Measurements from ENCODE around the genes GAS1 and SPIN1.

- PRO-cap: no peak
These were observed 231.5 kb upstream of the TUT7 start for GRCh38 chr9:86585641-86586268.

DNA sequence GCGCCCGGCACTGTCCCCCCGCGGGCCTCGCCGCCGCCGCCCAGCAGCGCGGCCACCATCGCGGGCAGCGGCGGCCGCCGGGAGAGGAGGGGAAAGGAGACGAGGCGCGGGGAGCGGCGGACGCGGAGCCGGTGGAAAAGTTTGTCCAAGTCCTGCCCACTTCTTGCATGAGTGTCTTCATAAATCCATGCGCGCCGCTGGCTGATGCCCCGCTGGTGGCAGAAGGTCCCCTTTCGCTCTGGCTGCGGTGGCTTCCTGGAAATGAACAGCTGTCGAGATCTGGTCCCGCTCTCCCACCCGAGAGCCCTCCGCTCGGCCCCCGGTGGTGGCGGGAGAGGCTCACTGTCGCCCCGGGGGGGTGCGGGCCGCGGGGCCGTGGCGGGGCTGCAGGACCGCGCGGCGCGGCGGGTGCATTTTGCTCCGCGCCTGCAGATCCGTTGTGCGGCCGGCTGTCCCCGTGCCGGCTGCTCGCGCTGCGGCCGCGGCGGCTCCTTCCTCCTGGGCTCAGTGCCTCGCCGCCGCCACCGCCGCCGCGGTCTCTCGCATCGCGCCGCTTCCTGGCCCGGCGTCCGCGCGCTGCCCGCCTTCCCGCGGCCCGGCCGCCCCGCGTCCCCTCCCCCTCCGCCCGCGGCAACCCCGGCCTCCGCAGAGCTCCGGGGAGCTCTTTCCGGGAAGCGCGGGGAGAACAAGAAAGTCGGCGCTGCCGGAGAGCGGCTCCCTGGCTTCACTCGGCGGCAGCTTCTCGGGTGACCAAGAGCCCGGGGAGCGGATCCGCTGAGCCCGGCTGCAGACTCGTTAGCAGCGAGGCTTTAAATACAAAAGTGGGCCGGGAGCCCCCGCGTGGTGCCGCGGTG is at the start of gene GAS1:
Gene GAS1 (minus strand): TSS at position 786 of the 854 bp plus-strand sequence.
- PRO-cap: no peak

DNA sequence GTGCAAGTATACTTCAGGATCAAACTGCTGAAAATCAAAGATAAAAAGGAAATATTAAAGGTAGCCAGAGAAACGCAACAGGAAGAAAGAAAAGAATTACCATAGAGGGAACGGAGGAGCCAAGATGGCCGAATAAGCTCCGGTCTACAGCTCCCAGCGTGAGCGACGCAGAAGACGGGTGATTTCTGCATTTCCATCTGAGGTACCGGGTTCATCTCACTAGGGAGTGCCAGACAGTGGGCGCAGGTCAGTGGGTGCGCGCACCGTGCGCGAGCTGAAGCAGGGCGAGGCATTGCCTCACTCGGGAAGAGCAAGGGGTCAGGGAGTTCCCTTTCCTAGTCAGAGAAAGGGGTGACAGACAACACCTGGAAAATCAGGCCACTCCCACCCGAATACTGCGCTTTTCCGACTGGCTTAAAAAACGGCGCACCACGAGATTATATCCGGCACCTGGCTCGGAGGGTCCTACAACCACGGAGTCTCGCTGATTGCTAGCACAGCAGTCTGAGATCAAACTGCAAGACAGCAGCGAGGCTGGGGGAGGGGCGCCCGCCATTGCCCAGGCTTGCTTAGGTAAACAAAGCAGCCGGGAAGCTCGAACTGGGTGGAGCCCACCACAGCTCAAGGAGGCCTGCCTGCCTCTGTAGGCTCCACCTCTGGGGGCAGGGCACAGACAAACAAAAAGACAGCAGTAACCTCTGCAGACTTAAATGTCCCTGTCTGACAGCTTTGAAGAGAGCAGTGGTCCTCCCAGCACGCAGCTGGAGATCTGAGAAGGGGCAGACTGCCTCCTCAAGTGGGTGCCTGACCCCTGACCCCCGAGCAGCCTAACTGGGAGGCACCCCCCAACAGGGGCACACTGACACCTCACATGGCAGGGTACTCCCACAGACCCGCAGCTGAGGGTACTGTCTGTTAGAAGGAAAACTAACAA is 94.7 kb upstream of the GAS1 start:
- PRO-cap: no peak

DNA sequence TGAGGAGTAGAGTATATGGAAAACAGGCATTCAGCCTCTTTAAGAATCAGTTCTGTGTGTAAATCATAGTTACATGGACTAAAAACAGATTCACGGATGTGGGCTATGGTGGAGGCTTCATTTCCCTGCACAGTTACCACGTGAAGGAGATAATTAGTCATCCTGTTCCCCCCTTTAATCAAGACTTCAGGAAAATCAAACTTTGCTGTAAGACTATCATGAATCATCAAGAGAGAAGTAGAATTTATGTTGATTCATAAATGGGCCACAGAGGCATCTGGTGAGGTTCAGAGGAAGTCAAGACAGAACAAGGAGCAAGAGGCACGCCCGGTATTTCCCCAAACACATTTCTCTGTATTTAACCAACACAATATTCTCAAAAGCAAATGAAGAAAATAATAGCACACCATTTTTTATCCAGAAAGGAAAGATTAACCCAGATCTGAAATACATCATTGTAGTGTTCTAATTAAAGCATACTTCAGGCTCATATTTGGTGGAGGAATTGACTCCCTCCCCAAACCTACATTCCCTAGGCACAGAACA is 175.7 kb upstream of the GAS1 start:
- PRO-cap: no peak

DNA sequence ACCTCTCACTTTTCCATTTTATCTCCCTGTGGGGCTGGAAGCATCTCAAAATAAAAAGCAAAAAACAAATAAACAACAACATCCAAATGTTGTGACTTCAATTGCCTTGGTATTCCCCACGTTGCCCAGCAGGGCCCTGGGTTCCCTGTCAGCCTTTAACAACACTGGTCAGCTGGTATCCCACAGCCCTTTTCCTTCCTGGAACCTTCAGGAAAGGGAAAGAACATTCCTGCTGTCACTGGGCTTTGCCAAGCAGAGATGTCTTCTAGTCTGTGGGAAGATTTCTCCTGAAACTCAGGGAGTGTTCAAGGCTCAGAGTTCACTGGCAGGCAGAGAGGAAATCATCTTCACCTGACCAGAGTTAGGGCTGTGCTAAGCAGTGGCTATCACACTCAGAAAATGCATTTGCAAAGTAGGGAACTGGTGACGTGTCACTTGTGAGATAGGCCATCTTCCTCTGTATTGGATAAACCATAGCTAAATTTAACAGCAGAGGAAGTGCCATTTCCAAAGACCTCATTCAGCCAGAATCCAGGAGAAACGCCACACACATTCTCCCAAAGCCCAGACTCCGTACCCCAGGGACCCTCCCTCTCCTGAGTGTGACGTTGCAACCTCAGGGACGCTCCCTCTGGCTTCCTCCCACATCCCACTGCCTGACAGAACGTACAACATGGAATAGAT is 274.1 kb upstream of the DAPK1 start:
- PRO-cap: no peak

DNA sequence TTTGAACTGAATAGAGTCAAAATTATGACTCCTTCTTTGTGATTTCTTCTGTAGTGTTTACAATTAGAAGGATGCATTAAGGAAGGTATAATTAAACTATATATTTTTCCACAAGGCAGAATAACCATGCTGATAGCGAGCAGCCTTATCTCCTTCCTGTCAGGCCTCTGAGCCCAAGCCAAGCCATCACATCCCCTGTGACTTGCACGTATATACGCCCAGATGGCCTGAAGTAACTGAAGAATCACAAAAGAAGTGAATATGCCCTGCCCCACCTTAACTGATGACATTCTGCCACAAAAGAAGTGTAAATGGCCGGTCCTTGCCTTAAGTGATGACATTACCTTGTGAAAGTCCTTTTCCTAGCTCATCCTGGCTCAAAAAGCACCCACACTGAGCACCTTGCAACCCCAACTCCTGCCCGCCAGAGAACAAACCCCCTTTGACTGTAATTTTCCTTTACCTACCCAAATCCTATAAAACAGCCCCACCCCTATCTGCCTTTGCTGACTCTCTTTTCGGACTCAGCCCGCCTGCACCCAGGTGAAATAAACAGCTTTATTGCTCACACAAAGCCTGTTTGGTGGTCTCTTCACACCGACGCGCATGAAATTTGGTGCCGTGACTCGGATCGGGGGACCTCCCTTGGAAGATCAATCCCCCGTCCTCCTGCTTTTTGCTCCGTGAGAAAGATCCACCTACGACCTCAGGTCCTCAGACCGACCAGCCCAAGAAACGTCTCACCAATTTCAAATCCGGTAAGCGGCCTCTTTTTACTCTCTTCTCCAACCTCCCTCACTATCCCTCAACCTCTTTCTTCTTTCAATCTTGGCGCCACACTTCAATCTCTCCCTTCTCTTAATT is 86.9 kb upstream of the DAPK1 start:
- PRO-cap: no peak

DNA sequence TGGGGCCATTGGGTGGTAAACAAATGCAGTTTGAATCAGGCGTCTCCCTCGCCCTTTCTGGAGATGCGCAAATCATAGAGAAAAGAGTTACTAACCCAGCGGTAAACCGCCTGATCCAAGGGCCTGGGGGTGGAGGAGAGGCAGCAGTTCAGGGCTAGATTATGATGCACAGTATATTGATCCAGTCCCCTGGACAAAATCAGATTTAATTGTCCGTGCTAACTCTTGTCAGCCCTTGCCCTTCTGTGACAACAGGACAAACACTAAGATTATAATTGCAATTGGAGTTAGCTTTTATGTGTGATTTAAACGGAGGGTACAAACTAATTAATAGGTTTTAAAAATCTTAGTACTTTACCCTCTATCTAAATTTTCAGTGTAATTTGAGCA is 1.5 kb downstream of the DAPK1 start:
- PRO-cap: no peak

GRCh38 chr9:87500326-87501183 is 2.9 kb downstream of the DAPK1 start:
- PRO-cap: no peak

- PRO-cap: no peak
These were observed 21.0 kb downstream of the DAPK1 start for GRCh38 chr9:87518603-87519194.

- PRO-cap: no peak
These were observed 97.9 kb downstream of the DAPK1 start for GRCh38 chr9:87595617-87595934.

GRCh38 chr9:87800620-87800859 is 74.6 kb downstream of the CTSL start:
- PRO-cap: unidirectional peak, plus-strand start at chr9:87800700

- PRO-cap: no peak
These were observed 21.5 kb upstream of the ENSG00000283205 start for GRCh38 chr9:87934510-87934837.

DNA sequence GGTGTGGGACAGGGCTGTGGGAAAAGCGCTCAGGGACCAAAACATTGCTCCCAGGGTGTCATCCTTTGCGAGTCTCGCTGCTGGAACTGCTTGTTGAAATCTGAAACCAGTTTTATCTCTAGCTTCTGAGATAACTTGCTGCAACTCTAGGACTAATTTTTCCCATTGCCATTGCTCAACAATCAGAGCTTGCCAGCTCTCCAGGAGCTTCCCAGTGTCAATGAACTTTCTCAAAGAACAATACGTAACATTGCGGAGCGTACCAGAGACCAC is 48.0 kb downstream of the SPATA31C2 start:
- PRO-cap: no peak

- PRO-cap: bidirectional peak, plus-strand start at chr9:88388452, minus-strand start at chr9:88388227
These were observed at the start of gene SPIN1 for GRCh38 chr9:88388157-88388527. SPIN1 (plus strand) TSS chr9:88388444.

DNA sequence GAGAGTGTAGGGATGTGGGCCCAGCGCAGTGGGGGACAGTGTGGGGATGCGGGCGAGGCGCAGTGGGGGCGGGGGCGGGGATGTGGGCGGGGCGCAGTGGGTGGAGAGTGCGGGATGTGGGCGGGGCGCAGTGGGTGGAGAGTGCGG is 218 bp upstream of the NXNL2 start:
- PRO-cap: no peak

DNA sequence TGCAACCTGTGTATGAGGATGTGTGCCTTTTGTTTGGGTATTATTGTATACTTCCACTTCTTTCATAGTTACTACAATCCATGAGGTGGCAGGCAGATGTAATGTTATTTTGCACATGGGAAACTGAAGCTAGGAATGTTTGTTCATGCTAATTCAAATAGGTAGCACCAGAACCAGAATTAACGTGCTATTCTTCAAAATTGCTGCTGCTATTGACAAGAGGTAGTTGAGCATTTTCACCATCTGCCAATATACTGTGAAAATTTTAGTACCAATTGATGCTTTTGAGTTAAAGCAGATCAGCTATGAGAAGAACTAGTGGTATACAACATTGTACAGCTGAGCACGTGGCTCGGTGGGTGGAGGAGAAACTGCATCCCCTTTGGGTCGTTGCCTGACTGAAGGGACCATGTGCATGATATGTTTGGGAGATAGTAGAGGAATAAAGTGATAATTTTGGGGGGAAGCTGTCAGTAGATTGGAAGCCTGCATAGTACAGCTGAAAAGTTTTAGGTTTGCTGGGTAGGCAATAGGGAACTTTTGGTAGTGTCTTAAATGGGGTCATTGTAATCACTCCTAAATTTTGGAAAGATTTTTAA is 4.2 kb downstream of the SECISBP2 start:
- PRO-cap: no peak

- PRO-cap: no peak
These were observed 69.2 kb downstream of the SECISBP2 start for GRCh38 chr9:89387338-89387961.

DNA sequence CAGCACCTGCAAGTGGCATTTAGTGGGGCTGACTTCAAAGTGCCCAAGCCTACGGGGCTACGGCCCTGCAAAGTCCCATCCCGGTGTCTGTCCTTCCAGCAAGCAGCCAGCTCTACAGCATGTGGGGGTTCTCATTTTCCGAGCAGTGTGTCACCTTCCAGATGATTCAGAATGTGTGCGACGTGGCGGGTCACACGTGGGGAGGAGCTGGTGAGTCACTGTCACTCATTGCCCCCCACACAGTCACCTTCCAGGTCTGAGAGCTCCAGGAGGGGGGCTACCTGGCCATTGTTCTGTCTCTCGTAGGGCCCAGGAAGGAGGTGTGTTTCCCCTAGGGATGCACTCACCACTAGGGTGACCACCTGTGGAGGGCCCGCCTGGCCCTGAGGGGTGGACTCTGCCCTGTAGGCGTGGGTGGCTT is 70.3 kb downstream of the SEMA4D start:
- PRO-cap: no peak

DNA sequence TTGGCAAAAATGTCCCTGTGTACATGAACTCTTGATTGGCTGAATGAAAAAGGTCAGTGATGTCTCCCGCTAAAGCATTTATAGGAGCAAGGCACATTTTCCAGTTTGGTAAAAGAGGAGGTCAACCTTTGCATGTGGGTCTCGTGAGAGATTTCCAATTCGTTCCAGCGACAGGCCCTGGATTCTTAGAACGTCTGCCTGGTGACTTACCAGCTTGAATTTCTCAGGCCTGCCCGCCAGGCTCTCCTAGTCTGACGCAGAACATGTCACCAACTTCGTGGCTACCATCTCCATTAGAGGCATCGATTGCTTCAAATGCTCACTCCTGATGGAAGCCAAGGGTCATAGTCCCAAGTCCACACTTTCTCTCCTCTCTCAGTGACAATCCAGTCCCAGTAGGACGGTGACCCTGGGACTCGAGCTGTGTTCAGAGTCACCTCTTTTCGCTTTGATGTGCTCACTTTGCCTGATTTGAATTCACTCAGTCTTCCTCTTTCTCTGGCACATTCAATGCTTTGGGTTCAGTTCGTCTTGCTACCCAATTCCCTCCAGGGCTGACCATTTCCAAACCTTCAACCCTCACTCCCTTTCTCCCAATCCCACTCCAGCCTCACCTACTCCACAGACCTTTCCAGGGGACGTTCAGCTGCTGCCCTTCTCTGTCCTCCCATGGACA is 94.8 kb downstream of the GADD45G start:
- PRO-cap: no peak

DNA sequence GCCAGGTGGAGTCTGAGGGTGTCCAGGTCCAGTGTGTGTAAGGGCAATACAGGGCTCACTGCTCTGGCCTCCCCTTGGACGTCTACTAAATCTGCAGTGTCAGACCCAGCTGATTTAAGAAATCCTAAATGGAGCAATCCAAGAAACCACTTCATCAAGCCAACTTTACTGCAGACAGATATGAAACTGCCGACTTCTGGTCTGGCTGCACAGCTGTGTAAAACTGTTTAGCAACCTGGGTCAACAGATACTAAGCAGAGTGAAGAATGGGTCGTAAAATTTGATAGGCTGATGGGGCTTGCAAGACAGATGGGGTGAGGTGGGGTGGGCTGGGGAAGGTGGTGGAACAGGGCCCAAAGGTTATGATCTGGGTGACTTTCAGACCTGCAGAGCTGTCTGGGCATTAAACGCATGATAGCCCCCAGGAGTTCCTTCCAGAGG is 116.5 kb downstream of the GADD45G start:
- PRO-cap: no peak

All from jejunum (tissue), 1 donor.